ENCODE results near the genes PPP1CA, PTPRCAP, CABP4, CDK2AP2 and TBX10.

- PRO-cap = no peak
- RAMPAGE, long total RNA, 3 experiments = no peak in any of the 3 experiments
Observed at GRCh38 chr11:67268003-67269058, 2.1 kb downstream of the GRK2 start.

- PRO-cap = bidirectional peak, plus-strand start at chr11:67289306, minus-strand start at chr11:67289196
- RAMPAGE, long total RNA, 3 experiments = no peak in any of the 3 experiments
Observed at GRCh38 chr11:67289102-67289262, 121 bp upstream of the ANKRD13D start.

DNA sequence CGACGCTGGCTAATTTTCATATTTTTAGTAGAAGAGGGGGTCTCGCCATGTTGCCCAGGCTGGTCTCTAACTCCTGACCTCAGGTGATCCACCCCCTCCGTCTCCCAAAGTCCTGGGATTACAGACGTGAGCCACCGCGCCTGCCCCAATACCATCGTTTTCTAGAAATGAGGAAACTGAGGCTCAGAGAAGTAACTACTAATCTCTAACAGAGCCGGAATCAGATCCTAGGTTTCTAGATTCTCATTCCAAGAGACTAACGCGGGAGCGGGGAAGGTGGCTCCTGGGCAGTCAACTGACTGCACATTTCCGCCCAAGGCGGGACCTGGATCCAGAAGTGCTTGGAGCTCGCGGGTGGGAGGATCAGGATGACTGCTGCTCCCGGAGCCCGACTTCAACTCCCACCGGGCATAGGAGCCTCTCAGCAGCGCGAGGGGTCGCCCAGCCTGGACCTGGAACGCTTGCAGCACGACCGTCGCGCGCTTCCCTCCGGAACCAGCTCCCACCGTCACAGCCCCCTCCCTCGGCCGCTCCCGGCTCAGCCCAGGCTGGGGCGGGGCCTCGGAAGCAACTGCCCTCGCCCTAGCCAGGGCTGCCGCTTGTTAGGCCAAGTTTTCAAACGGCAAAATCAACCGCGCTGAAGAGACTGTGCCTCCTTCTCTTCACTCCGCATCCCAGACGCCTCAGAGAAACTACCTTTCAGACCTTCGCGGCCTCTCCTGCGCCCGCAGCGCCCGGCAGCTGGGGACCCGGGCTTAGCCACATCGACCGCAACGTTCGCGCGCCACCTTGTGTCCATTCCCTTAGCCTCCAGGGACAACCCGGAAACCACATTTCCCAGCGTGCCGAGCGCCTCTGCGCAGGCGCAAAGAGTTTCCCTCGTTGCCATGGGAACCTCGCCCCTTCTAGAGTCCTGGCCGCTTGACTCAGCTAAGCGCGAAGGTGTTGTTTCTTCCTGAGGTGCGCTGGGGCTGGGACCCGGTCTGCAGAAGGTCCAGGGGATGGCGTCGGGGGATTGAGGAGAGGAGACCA, 13.9 kb downstream of the SSH3 start:
- PRO-cap = bidirectional peak, plus-strand start at position 307 of the sequence, minus-strand start at position 297 of the sequence; unidirectional peak, minus-strand start at position 497 of the sequence
- RAMPAGE, long total RNA, 3 experiments = start-site peak on the plus strand in 2 of 3 experiments, centred at positions 899 to 911 of the sequence, 14 to 21 reads per replicate

DNA sequence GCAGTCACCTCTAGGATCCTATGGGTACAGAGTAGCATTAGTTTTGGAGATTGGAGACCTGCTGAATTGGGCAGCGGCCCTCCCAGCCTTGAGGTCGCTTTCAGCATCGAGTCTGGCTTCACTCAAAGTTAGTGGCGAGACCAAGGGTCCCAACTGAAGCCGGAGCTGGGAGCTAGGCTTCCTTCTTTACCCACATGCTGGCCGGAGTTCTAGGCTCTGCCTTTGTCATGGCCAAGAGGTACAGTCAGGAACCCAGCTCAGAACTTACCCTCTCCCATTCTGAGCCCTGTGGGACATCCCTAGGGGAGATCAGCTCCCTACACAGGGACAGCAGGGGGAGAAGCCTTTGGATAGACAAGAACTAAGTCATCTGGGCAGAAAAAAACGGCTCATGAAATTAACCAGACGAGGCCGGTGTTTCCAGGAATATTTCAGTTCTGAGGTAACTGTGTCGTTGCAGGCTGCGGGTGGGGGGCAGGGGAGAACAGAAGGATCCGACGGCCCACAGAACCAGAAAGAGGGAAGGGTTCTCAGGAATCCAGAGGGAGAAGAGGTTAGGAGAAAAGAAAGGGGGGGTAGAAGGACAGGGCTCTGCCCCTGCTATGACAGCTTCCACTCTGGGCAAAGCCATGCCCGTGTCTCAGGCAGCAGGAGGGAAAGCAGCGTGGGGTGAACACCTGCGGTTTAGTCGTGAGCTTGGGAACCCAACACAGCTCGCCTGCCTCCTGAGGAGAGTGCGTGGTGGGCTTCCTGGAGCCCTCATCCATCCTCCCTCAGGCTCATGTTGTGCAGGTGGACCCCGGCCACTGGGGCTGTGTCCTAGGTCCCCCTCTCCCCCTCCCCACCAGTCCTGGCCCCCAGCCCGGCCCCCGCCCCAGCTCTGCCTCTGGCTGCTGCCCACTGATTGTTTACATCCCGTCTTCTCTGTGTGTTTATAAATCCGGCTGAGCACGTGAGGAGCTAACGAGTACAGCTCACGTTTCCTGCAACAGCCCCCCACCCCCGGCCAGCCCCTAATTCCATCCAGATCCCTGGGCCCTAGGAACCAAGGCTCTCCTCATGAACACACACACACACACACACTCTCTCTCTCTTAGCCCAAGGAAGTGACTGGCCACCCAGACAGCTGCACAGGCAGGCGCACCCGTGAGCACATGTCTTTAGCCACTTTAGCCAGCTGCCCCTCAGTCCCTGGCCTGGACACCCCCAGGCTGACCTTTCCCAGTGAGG, 3.4 kb downstream of the CLCF1 start:
- PRO-cap = no peak
- RAMPAGE, long total RNA, 3 experiments = no peak in any of the 3 experiments

DNA sequence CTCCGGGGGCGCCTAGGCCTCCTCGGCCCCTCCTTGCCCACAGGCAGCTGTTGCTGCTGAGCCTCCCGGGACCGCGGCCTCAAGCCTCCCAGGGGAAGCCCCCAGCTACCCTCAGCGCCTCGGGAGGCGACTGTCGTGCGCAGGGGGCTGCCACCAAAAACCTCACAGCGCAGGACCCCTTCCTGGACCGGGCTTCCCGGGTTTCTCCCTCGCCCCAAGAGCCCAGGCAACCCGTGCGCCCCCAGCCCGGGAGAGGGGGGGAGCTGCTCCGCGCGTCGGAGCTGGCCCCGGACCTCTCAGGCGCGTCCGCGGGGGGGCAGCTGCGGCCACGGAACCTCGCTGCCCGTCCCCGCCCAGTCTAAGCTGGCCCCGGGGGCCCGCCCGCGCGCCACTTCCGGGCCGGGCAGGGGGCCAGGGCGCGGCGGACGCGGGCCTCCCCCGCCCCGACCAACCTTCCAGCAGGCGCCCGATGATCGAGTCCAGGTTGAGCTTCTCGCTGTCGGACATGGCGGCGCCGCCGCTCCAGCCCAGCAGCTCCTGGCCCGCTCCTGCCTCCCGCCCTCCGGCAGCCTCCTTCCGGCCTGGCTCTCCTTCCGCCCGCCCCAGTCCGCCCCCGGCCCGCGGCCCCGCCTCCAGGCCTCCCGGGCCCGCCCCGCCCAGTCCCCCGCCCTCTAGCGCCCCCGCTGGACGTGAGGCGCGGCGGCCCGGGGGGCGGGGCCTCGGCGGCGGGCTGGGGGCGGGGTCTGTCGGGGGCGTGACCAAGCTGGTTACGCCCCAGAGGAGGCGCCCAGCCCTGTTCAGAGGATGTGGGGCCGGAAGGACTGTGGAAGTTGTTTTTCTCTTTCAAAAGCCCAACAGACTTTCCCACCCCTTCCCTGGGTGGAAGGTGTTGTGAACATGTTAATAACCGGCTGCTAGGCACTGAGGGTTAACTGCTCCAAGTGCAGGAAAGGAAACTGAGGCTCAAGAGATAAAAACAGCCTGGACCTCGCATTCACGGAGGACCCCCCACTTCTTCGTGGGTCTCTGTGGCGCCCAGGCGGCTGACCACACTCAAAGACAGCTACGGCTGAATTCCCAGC, at the start of gene PPP1CA:
Gene PPP1CA, minus strand, starts transcription at position 583 of the 1,082 bp plus-strand sequence.
- PRO-cap = bidirectional peak, plus-strand start at position 391 of the sequence, minus-strand start at position 297 of the sequence; bidirectional peak, plus-strand start at position 800 of the sequence, minus-strand start at position 576 of the sequence
- RAMPAGE, long total RNA, 3 experiments = start-site peak on the minus strand in 3 of 3 experiments, centred at positions 304 to 569 of the sequence, 27 to 1,379 reads per replicate

- PRO-cap = unidirectional peak, plus-strand start at chr11:67420683; bidirectional peak, plus-strand start at chr11:67421388, minus-strand start at chr11:67421155
- RAMPAGE, long total RNA, 3 experiments = no peak in any of the 3 experiments
Observed at GRCh38 chr11:67420229-67421479, 5.2 kb downstream of the CARNS1 start.

DNA sequence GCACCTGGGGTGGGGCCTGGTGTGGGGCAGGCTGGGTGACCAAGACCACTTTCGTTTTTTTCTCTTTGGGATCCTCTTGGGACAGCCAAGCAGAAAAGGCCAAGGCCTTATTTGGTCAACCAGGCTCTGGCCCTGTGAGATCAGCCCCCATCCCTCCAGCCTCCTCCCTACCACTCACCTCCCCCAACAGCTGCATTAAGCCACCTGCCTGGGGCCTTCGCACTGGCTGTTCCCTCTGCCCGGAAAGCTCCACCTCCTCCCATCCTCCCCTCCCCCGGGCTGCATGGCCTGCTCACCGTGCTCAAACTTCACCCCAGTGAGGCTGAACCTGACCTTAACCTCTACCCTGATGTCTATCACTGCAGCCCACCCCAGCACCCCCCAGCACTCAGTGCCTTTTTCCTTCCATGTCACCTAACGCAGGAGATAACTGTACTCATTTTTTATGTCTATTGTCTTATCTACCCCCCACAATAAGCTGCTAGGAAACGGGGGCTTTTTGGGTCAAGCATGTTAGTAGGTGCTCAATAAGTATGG, 1.0 kb downstream of the PTPRCAP start:
- PRO-cap = no peak
- RAMPAGE, long total RNA, 3 experiments = no peak in any of the 3 experiments

- PRO-cap = no peak
- RAMPAGE, long total RNA, 3 experiments = no peak in any of the 3 experiments
Observed at GRCh38 chr11:67437403-67438247, at the start of gene PTPRCAP. Gene PTPRCAP (minus strand): TSS chr11:67437682.

GRCh38 chr11:67455020-67455476, at the start of gene CABP4:
Gene CABP4 (plus strand): TSS chr11:67455354.
- PRO-cap = no peak
- RAMPAGE, long total RNA, 3 experiments = no peak in any of the 3 experiments

DNA sequence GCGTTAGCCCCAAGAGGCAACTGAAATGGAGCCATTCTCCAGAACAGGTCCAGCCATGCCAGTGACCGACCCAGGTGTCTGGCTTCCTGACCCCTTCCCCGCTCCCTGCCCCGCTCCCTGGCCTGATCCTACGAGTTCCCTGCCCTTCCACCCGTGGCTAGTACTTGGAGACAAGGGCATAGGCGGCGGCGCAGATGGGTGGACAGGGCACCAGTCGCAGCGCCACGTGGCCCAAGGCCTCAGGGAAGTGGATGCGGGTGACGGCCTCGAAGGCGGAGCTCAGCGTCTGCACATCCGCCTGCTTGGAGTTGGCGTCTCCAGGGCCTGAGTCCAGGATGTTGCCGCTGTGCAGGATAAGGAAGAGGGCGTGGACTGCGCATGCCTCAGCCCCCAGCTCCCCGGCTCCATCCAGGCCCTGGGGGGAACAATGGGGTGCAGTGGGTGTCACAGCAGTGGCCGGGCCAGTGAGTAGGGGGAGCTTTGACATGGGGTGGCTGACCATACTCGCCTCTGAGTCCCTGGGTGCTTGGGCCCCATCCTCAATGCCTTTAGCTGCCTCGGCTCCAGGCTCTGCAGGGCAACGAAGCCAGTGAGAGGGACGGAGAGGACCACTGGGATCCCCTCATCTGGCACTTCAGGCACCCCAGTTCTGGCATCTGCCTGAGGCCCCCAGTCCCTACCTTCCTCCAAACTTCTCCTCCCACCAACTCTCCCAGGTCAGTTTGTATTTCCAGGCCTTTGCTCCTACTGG, 6.6 kb downstream of the PITPNM1 start:
- PRO-cap = no peak
- RAMPAGE, long total RNA, 3 experiments = no peak in any of the 3 experiments

- PRO-cap = bidirectional peak, plus-strand start at chr11:67506213, minus-strand start at chr11:67506104
- RAMPAGE, long total RNA, 3 experiments = no peak in any of the 3 experiments
Observed at GRCh38 chr11:67505594-67506431, 650 bp upstream of the PITPNM1 start.

- PRO-cap = bidirectional peak, plus-strand start at chr11:67508454, minus-strand start at chr11:67508162
- RAMPAGE, long total RNA, 3 experiments = start-site peak on the minus strand in 2 of 3 experiments, at chr11:67508080-67508203 at its widest, 85 to 331 reads per replicate
Observed at GRCh38 chr11:67507156-67508306, at the start of gene CDK2AP2. Gene CDK2AP2 (minus strand): TSS chr11:67508162.

GRCh38 chr11:67508307-67508912, 448 bp upstream of the CDK2AP2 start:
- PRO-cap = bidirectional peak, plus-strand start at chr11:67508454, minus-strand start at chr11:67508162; bidirectional peak, plus-strand start at chr11:67508751, minus-strand start at chr11:67508642
- RAMPAGE, long total RNA, 3 experiments = start-site peak on the minus strand in 2 of 3 experiments, at chr11:67508637-67508649 at its widest, 20 to 21 reads per replicate

GRCh38 chr11:67639639-67640075, at the start of gene TBX10:
Gene TBX10 (minus strand): TSS chr11:67639763.
- PRO-cap = no peak
- RAMPAGE, long total RNA, 3 experiments = no peak in any of the 3 experiments

GRCh38 chr11:67920602-67920964, 83.3 kb downstream of the UNC93B1 start:
- PRO-cap = no peak
- RAMPAGE, long total RNA, 3 experiments = no peak in any of the 3 experiments

DNA sequence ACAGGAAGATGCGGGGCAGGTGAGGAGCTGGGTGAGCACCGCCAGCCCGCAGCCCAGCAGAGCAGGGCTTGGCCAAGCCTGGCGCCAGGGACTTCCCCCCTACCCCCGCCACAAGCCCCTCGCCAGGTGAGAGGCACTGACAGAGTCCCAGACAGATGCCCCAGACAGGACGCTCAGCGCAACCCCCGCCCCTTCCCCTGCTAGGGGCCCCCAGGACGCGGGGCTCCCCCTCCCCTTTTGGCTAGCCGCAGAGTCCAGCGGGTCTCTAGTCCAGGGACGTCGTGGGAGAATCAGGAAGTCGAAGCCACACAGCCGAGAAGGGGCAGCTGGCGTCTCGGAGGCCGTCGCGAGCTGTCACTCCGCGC, 48.9 kb downstream of the UNC93B1 start:
- PRO-cap = no peak
- RAMPAGE, long total RNA, 3 experiments = no peak in any of the 3 experiments

- PRO-cap = no peak
- RAMPAGE, long total RNA, 3 experiments = no peak in any of the 3 experiments
Observed at GRCh38 chr11:68014270-68015081, 4.3 kb downstream of the ALDH3B1 start.

DNA sequence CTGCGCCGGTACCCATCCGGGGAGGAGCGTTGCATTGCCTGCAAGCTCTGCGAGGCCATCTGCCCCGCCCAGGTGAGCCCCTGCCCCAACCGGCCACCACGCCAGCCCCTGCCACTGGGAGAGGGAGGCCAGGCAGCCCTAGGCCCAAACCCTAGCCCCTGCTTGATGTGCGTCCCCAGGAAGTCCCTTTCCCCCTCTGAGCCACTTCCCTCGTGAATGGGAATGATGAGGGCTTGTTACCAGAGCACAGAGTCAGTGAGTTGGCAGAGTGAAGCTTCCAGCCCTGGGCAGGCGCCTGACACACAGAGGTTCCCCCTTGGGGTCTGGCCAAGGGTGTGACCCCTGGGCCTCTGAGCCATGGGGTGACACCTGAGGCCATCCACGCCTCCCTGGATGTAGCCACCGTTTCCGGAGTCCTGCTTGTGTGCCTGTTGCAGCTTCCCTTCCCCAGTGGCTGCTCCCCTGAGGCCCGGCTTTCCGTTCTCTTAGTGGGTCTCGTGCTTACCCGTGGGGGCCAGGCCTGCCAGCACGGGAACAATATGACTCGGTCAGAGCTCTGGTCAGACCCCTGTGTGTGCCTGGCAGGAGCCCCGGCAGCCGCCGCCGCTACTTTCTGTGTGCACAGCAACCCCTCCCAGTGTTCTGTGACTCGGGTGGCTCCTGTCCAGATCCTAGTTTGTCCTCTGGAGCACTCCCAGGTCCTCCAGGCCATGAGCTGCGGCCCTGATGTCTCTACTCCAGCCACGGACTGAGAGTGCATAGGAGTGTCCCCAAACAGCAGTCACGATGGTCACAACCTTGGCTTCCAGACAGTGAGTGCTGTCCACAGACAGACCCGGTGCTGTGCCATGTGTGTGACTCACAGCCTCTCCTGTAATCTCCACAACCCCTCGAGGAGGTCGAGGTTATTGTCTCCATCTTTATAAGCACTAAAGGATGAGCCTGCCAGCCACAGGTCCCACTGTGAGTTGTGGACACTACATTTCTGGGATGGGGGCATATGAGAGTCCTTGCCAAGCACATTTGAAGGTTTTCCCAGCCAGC, 3.1 kb downstream of the NDUFS8 start:
- PRO-cap = unidirectional peak, minus-strand start at position 750 of the sequence
- RAMPAGE, long total RNA, 3 experiments = no peak in any of the 3 experiments

DNA sequence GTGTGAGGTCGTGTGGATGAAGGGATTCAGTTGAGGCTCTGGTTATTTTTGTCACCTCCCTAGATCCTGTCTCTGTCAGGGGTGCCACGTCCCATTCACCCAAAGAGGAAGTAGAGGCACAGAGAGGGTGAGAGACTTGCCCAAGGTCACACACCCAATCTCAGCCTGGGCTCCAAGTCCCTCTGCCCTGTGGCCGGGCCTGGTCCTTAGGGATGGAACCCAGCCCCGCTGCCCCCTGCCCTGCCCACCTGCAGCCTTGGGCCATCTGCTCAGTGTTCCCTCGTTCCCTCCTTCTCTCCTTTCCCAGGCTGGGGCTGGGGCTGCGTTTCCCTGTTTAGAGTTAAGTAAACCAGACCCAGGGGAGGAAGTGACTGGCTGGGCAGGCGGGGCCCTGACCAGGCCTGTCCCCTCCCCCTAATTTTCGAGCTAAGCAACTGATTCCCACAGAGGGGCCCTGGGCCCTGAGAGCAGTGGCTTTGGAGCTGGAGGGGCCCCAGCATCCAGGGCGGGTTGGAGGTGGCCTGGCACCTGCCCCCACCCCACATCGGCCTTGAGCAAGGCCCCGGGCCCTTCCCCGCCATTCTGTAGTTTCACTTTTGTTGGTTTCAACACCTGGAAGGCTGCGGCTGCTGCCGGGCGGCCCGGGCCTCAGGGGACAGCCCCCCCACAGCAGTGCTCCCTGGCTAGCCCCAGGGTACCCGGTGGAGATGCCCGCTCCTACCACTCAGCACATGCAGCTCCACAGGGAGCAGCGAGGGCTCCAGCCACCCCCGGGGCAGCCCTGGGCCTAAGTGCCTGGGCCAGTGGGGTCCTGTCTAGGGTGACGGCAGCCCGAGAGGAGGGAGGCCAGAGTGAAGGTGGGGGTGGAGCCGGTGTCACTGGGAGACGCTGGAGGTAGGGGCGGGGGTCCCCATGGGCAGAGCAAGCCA, 1.5 kb downstream of the TCIRG1 start:
- PRO-cap = bidirectional peak, plus-strand start at position 446 of the sequence, minus-strand start at position 316 of the sequence
- RAMPAGE, long total RNA, 3 experiments = no peak in any of the 3 experiments

- PRO-cap = no peak
- RAMPAGE, long total RNA, 3 experiments = no peak in any of the 3 experiments
Observed at GRCh38 chr11:68064358-68064910, 25.6 kb downstream of the TCIRG1 start.